Pericardium (tissue), 1 donor: ENCODE results near the genes SERF2 and MFAP1.

- RRBS = no CpG with 5 or more reads among the region's 3 CpGs
Observed at GRCh38 chr15:42227665-42227934, 19.5 kb upstream of the VPS39 start.

- RRBS = no CpG with 5 or more reads among the region's 4 CpGs
Observed at GRCh38 chr15:42253245-42253984, 19.6 kb upstream of the GANC start.

GRCh38 chr15:42401987-42403141 is 43.1 kb downstream of the CAPN3 start:
- RRBS = no CpG with 5 or more reads among the region's 29 CpGs

DNA sequence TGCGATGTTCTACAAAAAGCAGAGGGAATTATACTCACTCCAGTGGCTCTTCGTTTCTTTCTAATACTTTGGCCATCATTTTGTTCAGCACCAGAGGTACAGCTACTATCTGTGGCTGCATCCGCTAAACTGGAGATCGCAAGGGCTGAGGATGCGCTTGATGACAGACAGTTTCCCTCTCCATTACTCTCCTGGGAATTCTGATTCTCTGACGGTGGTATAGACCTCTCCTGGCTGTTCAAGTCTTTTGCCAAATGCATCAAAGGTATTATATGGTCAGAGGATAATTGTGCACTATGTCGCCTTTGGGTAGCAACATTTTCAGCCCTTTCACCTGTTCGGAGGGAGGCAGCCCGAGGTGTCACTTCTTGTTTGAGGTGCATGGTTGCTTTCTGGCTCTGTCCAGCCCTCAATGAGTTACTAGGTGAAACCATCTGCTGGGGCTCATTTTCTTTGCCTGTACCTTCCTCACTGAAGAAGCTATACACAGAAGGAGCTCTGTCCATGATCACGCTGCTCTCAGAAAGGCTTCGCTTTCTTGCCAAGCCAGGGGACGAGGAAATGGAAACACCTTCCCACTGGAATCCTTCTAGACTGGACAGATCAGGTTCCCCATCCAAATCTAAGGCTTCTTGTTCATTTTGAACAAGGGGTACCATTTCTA is 42.8 kb downstream of the ZNF106 start:
- RRBS = no CpG with 5 or more reads among the region's 12 CpGs

DNA sequence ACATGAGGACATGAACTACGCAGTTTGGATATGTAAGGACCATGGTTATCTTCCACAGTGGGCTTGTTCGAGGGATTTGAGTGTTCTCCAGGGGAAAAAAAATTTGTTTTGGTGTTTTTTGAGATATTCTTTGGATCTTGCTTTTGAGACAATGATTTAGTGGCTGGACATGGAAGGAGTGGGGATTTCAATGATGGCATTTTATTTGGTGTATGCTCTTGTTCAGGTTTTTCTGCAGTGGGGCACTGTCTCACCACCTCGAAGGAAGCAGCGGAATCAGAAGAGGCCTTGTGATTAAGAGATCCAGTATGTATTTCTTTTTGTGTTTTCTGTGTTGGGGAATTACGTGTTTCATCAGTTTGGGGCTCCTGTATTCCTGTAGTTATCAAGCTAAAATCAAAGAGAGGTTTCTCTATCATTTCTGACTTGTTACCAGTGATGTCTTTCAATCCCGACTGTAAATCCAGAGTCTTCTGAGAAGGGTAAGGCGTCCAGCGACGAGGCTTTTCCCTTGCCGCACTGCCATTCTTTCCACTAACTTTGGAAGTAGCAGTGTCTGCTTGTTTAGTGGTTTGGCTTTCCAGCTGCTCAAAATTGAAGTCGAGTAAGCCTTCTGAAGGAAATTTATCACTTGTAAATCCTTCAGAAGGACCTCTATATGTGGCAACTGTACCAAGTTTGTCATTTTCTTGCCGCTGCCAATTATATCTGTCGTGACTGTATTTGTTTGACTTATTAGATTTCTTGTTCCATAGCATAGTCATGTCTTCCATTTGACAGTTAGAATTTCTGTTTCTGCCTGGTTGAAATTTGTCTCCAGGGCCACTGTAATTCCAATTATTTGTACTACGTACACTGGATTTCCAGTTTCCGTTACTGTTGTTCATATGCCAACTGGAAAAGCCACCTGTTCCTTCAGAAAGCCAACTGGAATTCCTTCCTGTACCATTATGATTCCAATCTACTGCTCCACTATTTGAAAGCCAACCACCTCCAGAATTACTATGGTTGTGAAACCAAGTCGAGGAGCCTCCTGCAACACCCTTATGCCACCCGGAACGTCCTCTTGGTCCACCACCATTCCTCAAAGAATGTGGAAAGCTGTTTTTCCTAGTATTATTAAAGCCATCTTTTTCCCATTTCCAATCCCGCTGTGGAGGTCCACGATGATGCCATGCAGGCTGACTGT is 39.9 kb downstream of the ZNF106 start:
- RRBS = no CpG with 5 or more reads among the region's 20 CpGs

DNA sequence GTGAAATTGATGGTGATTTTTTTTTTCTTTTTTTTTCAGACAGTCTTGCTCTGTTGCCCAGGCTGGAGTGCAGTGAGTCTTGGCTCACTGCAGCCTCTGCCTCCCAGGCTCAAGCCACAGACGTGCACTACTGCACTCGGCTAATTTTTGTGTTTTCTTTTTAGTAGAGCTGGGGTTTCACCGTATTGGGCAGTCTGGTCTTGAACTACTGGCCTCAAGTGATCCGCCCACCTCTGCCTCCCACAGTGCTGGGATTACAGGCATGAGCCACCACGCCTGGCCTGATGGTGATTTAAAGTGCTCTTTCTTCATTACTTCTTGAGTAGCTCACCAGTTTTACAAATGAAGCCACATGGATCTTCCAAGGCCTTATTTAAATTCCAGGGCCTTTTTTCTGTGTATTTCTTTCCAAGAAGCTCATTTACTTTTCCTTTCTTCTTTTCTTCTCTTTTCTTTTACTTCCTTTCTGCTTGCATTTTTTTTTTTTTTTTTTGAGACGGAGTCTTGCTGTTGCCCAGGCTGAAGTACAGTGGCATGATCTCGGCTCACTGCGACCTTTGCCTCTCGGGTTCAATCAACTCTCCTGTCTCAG is 9.7 kb downstream of the SNAP23 start:
- RRBS = no CpG with 5 or more reads among the region's 9 CpGs

- RRBS = no CpG with 5 or more reads among the region's 5 CpGs
Observed at GRCh38 chr15:42510899-42511473, 15.6 kb downstream of the SNAP23 start.

- RRBS = no CpG with 5 or more reads among the region's 2 CpGs
Observed at GRCh38 chr15:42605203-42605645, 29.8 kb downstream of the STARD9 start.

GRCh38 chr15:42684998-42685800 is 51.7 kb downstream of the CDAN1 start:
- RRBS = no CpG with 5 or more reads among the region's 7 CpGs

GRCh38 chr15:42724946-42725913 is 11.7 kb downstream of the CDAN1 start:
- RRBS = 87% methylated on average over 4 of the region's 19 CpGs

DNA sequence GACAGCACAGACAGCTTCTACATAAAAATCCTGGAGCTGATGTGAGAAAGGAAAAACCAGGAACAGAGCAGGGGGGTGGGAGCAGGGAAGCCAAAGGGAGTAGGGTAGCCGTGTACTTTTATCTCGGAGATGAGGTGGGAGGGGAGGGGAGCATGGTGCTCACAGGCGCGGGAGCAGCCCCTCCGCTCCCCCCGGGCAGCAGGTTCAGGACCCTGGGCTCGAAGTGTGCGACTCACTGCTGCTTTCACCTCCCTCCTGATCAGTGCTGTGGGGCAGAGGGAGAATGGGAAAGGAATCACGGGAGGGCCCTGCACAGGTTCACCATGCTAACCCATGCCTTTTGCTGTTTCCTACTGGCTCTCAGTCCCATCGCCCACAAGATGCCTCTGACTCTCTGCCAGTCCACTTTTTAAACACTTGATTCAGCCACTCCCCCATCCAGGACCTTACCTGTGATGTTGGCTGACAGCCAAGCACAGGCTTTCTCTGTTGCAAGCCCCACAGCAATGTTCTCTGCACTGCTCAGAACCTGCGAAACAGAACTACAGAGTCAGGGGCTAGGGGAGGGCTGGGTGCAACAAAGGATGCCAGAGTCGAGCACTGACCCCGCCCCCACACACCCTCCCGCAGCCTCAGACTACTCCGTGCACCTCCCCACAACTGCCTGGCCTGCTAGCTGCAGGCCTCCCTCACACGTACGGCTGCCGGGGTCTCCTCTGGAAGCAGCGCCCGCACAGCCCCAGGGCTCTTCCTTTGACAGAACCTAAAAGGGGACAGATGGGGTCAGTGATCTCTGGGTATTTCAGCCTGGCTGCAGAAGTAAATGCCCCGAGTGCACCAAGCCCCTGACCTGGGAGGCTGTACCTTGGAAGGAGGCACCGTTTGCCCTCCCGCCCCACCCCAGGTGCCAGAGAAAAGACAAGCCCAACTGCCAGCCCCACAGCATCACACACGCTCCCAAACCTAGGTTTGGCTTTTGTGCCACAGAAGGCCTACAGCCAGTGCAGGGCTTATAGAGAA is 9.1 kb downstream of the CDAN1 start:
- RRBS = no CpG with 5 or more reads among the region's 24 CpGs

DNA sequence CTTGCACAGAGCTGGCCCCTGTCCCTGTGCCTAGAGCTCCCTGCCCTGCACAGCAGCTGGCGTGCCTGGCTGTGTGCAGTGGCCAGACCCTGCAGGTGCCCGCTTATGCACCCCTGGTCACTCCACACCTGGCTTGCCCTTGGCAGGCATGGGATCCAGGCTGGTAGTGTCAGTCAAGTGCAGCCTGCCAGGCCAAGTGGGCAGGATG is 88.6 kb upstream of the TTBK2 start:
- RRBS = no CpG with 5 or more reads among the region's 2 CpGs

GRCh38 chr15:43015550-43015950 is 90.3 kb downstream of the UBR1 start:
- RRBS = no CpG with 5 or more reads among the region's 4 CpGs

- RRBS = no CpG with 5 or more reads among the region's 5 CpGs
Observed at GRCh38 chr15:43534453-43535591, 17.4 kb downstream of the MAP1A start.

DNA sequence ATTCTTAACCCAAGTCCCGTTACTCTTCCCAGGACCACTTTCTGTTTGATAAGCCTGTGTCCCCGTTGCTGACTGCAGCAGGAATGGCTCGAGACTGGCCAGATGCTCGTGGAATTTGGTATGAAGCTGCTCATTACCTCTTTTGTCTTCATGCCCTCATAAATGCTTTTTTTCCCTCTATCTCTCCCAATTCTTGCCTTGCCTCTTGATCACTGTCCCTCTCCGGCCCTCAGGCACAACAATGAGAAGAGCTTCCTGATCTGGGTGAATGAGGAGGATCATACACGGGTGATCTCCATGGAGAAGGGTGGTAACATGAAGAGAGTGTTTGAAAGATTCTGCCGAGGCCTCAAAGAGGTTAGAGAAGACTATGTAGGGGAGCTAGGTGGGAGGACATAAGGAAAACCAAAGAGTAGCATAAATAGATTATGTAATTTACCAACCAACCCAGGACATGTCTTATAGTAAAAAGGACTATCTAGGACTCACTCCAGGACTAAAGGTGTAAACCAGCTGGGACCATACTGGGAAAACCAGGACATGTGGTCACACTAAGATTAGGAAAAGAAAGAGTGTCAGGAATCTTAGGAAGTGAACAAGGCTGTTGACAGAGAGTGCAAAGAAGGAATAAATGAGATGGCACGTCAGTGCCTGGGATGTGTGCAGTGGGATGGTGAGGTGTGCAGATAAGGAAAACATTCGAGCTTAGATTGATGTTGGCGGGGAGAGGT is 2.5 kb downstream of the CKMT1B start:
- RRBS = no CpG with 5 or more reads among the region's 10 CpGs

- RRBS = under 1% methylated on average over 10 of the region's 53 CpGs
Observed at GRCh38 chr15:43791636-43792419, at the start of gene SERF2. TSS of gene SERF2 (plus strand) at chr15:43792320.

- RRBS = no CpG with 5 or more reads among the region's 42 CpGs
Observed at GRCh38 chr15:43824020-43825052, at the start of gene MFAP1. TSS of gene MFAP1 (minus strand) at chr15:43824690.

- RRBS = no CpG with 5 or more reads among the region's 6 CpGs
Observed at GRCh38 chr15:43875942-43876631, 49.3 kb downstream of the WDR76 start.

- RRBS = 85% methylated on average over 5 of the region's 13 CpGs
Observed at GRCh38 chr15:43879219-43880229, 52.7 kb downstream of the WDR76 start.